Natural killer cell (primary cell): ENCODE measurements around a stretch of chr4.

DNA sequence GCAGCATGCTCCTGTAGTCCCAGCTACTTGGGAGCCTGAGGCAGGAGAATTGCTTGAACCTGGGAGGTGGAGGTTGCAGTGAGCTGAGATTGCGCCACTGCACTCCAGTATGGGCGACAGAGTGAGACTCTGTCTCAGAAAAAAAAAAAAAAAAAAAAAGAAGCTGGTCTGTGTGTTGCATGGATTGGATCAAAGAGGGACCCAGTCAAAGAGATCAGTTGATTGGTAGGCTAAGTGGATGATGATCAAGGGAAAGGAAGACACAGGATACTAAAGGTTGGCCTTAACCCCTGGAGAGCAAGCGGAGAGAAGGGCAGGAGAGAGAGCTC lies 49.1 kb downstream of the RAB33B start:
- PRO-cap, result no peak

DNA sequence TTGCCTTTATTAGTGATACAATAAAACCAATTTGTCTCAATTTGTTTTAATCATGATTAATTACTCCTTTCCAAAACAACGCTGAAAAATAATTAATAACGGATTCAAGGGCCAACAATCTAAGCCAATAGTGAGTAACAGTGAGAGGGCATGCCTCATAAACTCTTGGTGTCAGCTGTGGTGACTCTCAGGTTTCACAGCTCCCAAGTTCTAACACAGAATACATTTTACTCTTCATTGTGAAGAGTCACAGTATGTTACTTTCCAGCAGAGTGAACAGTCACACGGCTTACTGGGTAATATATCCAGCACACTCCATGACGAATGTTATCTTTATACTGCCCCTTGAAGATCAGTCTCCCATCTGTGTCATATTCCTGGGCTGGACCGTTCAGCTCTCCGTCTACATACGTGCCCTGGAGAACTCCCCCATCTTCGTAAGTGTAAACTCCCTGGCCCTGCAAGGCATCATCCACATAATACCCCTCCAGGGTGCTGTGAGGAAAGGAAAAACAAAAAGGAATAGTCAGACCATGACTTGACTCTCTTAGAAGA lies 23.1 kb downstream of the SETD7 start:
- PRO-cap, result no peak

GRCh38 chr4:139556691-139557619 lies 936 bp upstream of the SETD7 start:
- PRO-cap, result bidirectional peak, plus-strand start at chr4:139556916, minus-strand start at chr4:139556617; unidirectional peak, minus-strand start at chr4:139557364

DNA sequence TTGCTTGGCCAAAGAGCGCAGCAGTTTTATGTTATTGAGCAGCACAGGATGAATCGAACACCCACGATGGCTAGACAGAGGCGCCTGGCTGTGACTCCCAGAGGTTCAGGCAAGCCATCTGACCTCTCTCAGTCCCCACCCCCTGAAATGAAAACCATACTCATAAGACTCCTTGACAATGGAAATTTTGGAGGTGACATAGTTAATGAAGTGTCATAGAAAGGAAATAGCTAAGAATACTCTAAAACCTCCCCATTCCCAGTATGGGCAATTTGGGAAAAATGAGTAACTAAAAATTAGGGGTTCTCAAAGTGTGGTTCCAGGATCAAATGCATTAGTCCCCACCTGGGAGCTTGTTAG lies 70.7 kb downstream of the MGST2 start:
- PRO-cap, result no peak

GRCh38 chr4:139802166-139802937 lies 136.7 kb downstream of the MGST2 start:
- PRO-cap, result no peak

DNA sequence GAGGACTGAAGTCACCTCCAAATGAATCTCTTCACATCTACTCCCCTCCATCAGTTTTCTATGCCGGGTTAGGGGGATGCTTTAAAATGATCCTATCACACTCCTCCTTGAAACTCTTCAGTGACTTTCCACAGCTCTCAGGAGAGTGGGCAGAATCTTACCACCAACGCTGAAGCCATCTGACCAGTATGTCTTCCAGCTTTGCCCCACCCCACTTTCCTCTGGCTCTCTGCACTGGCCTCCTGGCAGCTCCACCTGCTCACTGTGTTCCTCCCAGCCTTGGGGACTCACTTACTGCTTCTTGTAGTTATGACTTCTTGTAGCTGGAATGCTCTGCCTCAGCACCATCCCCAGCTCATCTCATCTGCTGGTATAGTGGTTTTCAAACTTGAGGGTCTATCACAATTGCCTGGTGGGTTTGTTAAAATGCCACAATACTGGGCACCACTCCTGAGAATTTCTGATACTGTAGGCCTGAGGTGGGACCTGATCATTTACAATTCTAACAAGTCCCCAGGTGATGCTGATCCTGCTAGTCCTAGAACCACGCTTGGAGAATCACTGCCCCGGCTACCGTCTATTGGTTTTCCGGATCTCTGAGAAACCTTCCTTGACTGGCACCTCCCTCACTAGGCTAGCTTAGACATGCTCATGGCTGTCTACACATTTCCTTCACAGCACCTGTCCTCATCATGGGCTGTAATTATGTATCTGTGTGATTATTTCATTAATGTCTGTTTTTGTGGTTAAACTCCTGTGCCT lies 152.2 kb downstream of the MGST2 start:
- PRO-cap, result no peak

DNA sequence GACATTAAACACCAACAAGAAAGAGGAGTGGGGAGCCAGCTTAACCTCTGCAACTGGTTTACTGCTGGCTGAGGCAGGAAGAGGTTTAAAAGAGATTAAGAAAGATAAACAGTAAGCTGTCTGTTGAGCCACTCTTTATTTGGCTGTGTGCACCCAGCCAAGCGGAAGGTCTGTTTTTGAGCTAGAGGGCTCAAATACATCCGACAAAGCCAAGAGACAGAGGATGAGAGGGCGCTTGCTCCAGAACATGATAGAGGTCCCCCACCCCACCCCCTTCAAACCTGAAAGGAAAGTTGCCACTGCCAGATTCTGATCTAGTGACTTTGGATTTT lies 191.4 kb downstream of the MGST2 start:
- PRO-cap, result unidirectional peak, plus-strand start at position 193 of the sequence

- PRO-cap, result no peak
These were observed 175.3 kb downstream of the MAML3 start for GRCh38 chr4:139978592-139979081.

DNA sequence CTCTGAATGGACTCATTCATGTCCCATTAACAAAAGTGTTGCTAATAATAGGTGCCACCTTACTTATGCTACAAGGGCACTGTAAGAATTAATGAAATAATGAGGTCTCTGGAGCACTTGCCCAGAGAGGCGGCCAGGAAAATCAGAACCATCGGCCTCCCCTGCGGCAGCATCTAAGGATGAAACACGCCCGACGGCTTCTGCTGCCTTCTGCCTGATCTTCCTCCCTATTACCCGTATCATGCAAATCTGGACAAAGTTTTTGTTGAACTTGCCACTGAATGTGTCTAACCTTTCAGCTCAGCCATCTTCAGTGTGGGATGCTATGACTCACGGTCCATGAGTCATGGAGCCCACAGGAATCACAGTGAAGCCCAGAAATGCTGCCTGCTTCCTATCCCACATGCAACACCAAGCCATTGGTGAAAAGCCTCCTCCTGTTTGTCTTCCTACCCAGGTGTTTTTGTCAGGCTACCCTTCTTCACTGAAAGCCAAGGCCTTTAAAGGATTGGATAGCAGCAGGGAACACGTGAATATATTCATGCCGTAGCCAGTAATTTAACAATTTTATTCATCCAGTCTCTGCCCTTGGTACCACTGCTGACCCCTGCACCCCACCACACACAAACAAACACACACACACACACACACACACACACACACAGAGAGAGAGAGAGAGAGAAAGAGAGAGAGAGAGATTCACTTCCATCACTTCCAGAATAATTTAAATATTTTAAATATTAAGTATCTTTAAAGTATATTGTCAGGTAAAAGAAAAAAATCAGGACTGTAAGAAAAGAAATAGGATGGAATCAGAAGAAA lies 164.6 kb downstream of the MAML3 start:
- PRO-cap, result no peak

GRCh38 chr4:140027002-140027891 lies 126.7 kb downstream of the MAML3 start:
- PRO-cap, result no peak

GRCh38 chr4:140124107-140124580 lies 29.8 kb downstream of the MAML3 start:
- PRO-cap, result no peak

- PRO-cap, result no peak
These were observed 85.3 kb upstream of the MAML3 start for GRCh38 chr4:140239214-140239836.

DNA sequence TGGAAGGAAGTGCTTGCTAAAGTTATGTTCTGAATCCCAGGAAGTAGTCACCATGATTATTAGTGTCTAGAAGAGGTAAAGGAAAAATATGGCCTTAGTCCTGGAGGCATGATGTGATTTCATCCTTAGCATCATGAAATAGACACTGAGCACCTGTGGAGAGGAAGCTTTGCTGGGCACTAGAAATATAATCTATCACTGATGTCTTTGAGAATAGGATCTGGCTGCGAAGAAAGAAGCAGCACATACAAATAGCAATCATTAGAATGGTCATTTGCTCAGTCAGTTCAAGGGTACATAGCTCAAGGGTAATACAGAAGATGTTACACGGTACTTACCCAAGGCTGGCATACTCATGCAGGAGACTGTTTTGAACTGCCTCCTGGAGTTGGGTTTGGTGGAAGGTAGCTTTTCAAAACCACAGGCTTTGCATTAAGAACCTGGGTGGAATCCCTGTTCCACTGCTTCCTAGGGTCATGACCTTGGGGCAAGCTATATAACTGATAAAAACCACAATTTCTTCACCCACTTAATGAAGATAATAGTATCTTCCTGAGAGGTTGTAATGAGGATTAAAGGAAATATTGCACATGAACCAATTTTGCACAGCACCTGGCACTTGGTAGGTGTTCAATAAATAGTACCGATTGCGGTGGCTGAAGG lies 36.6 kb downstream of the TBC1D9 start:
- PRO-cap, result no peak

GRCh38 chr4:140743109-140743958 lies 12.9 kb downstream of the TBC1D9 start:
- PRO-cap, result no peak

DNA sequence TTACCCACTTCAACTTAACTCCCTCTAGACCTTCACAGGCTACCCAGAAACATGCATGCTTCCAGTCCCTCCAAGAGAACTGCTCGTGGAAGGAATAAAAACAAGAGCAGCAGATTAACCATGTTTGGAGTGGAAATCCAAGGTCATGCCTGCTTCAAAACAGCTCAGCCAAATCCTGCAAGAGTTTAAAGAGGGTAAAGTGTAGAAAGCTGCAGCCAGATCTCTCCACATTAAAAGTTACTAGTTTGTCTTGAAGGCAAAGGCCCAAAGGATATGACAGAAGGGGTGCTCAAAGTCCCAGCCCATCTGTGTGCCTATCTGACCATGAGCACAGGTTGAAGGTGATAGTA lies 139.2 kb downstream of the RNF150 start:
- PRO-cap, result no peak

GRCh38 chr4:141002530-141003101 lies 130.7 kb downstream of the RNF150 start:
- PRO-cap, result no peak

DNA sequence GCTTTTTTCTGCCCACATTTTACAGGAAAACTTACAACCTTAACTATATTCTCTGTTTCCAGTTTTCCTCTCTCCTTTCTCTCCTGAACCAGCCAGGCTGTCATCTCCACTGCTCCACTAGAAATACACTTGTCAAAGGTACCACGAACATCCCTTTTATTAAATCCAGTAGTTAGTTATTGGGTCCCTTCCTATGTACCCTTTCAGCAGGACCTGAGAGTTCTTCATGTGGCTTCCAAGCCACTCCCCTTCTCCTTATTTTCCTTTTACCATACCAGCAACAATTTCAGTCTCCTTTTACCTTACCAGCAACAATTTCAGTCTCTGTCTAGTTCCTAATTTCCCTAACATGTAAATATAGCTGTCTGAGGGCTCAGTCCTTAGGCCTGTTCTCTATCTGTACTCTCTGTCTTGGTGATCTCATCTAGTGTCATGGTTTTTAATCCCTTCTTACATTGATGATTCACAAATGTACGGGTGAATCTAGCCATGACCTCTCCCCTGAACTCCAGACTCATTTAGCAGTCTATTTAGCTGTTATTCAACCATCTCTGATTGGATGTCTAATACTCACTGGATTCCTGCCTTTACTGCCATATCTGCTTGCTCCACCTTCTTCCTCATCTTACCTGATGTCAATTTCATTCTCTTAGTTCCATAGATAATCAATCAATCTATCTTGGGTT lies 7.1 kb downstream of the IL15 start:
- PRO-cap, result no peak

GRCh38 chr4:142559853-142560387 lies 286.2 kb downstream of the INPP4B start:
- PRO-cap, result no peak

DNA sequence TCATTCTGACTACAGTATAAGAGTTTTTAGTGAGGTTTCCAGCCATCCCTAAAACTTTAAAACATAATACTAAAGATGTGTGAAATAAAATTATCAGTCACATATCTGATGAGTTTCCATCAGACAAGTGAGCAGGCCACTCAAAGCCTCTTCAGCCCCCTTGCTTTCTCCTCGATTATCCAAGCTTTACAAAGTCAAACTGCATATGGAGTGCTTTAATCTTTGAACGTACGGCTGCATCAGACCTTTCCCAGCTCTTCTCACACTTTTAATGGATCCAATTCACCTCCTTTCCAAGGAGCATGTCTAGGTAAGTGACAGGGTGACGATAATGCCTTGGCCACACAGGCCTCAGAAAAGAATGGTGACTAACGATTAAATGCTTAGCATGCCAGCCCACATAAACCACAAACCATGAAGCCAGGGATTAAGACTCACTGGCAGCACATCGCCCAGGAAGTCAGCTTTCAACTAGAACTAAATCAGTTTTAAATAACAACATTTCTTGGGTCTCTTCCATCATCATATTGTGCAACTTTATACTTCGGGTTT lies 28.8 kb downstream of the INPP4B start:
- PRO-cap, result no peak

GRCh38 chr4:143186162-143186674 lies 1.5 kb downstream of the USP38 start:
- PRO-cap, result no peak